Smooth muscle cell (in vitro differentiated cells): ENCODE data around the gene IFT80.

DNA sequence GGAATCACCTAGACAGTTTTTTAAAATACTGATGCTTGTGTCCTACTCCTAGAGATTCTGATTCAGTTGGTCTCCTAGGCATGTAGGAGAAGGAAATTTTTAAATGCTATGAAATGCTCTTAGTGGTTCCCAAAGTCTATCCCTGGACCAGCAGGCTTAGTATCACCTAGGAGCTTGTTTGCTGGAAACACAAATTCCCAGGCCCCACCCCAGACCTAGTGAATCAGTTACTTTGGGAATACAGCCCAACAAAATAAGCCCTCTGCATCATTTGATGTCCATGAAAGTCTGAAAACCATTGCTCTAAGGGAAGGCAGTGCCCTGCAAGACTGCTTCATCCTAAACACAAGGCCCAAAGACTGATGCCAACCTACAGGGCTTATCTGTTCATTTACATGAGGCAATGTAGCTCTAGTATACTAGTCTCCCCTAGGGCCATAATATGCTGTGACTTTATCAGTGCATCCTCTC lies 36.3 kb downstream of the CCNL1 start:
- RAMPAGE, long total RNA = no peak

DNA sequence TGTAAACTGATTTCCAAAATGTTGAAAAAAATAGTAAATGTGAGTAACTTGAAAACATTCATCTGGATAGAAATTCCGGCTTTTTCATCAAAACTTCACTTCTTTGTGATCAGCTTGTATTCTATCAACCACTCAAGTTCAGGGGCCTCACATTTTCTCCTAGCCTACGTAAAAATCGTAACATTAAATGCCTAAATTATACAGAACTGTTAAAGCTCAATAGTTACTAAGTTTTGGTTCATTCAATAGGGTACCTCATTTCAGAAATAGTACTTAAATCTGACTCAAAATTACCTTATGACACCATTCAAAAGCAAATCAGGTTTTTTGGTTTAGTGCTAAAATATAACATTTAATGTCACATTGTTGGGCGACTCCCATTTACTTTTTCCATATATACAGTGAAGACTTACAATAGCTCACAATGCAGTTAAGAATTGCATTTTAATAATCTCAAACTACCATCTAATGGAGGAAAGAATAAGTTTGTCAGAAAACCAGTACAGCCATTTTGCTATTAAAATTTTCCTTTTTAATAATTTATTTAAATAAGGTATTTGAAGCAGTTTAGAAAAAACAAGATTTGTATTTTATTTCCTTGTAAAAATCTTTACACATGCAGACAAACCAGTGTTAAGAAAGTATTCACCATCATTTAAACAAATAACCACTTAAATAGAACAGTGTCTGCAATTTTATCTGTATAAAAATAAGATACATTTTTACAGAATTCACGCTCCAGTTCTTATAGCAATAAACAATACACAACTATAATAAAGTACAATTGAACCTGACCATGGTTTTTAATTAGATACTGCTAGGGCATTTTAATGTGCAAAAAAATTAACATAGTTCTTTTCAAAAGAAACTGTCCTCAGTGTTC lies 12.5 kb downstream of the CCNL1 start:
- RAMPAGE, long total RNA = no peak

DNA sequence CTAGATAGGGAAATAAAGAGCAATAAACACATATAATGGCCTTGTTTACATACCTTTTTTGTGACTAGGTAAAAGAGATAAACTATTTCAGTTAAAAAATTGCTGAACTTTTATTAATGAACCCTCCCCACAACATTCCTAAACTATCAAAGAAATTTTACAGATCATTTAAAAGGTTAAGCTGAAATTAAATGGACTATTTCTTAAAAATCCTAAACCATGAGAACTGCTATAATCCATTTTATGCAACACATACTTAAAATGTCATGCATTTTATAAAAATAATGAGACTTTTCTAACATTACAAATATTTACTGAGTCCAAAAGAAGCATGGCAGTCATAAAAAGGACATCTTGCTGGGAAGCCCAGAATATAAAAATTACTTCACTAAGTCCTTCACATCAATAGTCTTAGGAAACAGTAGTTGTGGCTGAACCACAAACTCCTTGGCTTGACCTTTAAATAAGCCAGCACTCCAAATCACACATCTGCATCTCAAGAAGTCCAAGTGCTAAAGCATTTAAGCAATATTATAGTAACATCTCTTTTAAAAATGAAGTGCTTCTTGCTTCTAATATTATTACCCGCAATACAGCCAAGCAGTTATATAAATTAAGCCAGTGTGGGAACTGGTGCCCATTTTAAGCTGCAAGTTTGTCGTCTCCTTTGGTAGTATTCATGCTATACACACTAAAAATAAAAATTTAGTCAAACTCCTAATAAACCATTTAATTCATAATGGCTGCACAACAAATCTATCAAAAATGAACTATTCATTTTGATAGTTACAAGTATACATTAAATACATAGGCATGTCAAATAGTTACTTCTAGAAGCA lies 8.8 kb downstream of the CCNL1 start:
- RAMPAGE, long total RNA = no peak

DNA sequence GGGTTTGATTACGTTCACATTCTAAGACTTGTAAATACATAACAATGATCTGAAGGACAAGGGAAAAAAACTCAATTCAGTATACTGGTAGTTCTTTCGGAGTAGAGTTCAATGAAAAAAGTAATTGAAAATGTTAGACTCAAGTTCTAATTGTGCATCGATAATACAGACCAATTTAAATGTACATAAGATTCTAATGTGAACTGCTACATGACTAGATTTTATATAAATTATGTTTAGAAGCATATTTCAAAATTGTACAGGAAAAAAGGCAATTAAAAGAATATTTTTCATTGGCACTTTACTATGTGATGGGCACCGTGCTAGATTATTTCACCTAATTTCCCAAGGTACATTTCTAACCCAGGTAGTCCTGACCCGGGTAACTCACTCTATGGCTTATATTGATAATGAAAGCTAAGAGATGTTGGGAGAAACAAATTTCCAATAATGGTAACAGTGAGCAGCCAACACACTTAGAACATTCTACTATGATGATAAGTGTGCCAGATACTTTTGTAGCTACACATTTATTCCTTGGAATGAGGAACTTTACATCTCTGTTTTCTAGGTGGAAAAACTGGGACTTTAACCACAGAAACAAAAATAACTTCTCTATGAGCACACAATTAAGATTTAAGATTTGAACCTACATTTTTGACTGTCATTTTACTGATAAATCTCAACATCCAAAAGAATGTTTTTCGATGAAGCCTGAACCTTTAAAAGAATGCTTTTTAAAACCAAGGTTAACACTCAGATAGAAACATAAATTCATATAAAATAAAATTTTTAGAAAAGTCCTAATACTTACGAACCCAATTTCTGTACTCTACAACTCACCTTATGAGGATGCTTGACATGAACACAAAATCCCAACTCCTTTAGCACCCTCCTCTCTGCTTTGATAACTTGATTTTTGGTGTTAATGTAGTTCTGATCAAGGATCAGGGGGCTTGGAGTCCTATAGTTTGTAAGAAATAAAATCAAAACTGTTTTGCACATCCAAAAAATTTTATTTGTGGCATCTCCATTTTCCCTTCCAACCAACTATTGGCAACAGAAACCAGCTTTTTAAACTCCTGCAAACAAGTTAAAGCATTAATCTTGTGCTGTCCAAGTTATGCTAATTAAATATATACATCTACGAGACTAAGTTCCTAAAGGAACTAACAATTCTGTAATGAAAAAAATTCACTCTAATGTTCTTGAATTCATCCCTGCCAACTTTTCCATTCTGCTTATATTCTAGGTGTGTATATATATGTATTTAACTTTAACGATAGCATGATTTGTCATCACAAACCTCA lies 7.3 kb downstream of the CCNL1 start:
- RAMPAGE, long total RNA = no peak

- RAMPAGE, long total RNA = no peak
These were observed 3.1 kb downstream of the CCNL1 start for GRCh38 chr3:157156925-157157263.

GRCh38 chr3:157157264-157158706 lies 2.2 kb downstream of the CCNL1 start:
- RAMPAGE, long total RNA = no peak

GRCh38 chr3:157160421-157160651 lies 389 bp upstream of the CCNL1 start:
- RAMPAGE, long total RNA = no peak

GRCh38 chr3:157335682-157336217 lies 100.9 kb upstream of the PTX3 start:
- RAMPAGE, long total RNA = no peak

GRCh38 chr3:157542836-157543525 lies 39.8 kb upstream of the VEPH1 start:
- RAMPAGE, long total RNA = start-site peak on the plus strand at chr3:157543278-157543347, 12 and 18 reads in 2 replicates

DNA sequence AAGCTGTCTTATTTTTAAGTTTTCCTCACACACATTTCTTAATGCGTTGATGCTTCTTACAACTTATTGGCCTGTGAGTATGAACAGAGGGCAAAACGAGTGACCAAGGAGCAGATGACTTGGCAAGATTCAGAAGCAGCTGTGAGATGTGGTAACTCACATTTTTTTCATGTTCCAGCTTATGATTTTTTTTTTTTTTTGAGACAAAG lies 41.5 kb upstream of the VEPH1 start:
- RAMPAGE, long total RNA = no peak

DNA sequence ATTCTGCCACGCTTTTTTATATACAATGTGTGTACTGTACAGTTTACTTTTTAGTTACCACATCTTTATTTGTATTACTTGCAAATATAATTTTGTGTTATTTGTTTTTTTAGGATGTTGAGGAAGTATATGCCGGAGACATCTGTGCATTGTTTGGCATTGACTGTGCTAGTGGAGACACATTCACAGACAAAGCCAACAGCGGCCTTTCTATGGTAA lies 11.8 kb downstream of the LXN start:
- RAMPAGE, long total RNA = no peak

GRCh38 chr3:158773940-158774903 lies 27.6 kb upstream of the MFSD1 start:
- RAMPAGE, long total RNA = no peak

DNA sequence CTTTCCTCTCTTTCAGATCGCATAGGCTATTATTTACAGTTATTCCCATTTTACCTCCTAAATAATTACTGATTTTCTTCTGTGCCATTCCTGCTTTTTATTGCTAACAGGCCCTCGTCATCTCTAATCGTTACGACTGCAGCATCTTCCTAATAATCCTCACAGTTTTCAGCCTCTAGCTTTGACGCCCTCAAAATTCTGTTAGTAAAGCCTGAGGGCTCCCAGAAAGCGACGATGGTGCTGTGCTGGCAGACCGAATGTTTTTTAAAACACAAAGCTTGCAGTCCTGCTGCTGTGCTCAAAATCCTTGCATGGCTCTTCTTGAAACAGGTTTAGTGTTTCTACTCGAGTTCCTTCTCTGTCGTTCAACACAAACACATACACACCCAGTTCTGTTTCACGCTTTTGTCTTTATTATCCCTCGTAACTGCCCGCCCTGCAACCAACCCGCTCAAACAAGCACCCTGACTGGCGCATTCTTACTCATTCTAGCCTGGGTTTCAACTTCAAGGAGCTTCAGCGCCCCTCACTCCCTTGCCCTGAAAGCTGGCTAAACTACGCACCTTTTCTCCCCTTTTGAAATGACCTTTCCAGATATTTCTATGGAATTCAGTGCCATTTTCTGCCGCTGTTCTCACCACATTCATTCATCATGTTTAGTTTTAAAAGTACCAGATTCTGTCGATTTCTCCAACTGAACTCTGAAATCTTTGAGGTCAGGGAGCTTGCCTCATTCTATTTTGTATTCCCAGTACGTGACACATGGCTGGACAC lies 800 bp upstream of the MFSD1 start:
- RAMPAGE, long total RNA = no peak

DNA sequence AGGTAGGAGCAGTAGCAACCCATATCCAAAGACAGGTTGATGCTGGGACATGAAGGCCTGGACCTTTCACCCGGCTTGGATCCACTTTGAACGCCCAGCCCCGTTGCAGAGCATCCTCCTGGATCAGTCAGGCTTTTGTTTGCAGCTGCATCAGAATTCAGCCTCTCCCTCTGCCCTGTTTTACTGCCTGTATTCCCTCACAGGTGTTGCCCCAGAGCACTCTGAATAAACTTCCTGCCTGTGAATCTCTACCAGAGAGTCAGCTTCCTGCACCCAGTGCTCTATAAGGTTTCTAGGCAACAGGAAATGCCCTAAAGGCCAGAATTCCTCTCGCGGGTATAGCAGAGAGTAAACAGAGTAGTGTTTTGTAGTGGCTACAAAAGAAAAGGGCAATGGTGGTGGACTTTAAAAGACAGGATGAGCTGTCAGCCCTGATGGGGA lies 411.1 kb upstream of the C3orf80 start:
- RAMPAGE, long total RNA = no peak

DNA sequence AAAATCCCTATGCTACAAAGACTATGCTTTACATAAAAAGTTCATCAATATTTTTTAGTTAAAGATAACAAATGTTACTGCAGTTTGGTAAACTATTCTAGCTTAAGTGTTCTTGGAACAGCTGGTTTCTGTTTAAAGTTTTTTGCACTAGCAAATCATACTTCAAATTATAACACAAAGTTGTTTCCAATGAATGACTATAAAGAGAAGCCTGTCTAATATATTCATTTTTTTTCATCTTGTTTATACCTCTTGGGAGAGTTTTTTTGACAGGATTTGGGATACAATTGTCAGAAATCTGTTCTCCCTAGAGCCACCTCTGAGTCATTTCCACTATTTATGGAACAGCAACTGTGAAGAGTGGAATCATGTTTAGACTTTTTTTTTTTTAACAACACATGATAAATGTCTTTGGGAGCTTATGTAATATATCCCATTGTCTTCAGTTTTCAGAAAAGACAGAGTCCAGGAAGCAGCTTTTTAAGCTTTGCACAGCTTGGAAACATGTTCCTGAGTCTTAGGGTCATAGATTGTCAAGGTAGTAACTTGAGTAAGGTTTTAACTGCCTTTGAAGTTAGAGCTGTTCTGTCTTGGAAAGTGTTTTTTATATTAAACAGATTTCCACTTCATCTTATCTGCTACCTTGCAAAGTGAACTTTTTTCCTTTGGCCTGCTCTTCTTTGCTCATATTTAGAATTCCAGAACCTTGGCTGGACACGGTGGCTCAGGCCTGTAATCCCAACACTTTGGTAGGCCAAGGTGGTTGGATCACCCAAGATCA lies 388.3 kb upstream of the C3orf80 start:
- RAMPAGE, long total RNA = no peak

GRCh38 chr3:159881465-159882429 lies 343.5 kb upstream of the C3orf80 start:
- RAMPAGE, long total RNA = no peak

DNA sequence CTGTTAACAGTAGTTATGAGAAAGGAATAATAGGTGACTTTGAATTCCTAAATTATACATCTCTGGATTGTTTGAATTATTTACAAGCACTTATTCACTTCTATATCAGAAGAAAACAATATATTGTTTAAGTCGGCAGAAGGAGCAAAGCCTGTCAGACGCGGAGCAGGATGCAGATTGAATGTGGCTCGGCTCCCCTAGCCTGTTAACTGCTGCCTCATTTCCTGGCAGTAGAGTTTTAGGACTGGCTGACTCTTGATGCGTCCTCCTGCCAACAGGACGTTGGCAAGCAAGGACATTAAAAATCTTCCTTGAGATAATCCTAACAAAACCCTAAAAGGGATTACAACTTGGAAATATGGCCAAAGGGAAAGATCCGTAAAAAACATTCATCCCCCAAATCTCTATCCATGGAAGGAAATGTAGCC lies 44.8 kb upstream of the C3orf80 start:
- RAMPAGE, long total RNA = no peak

- RAMPAGE, long total RNA = start-site peak on the minus strand at chr3:160399198-160399225, 92 and 33 reads in 2 replicates
These were observed at the start of gene IFT80 for GRCh38 chr3:160398938-160399395. Gene IFT80 (minus strand): TSS chr3:160399225.

DNA sequence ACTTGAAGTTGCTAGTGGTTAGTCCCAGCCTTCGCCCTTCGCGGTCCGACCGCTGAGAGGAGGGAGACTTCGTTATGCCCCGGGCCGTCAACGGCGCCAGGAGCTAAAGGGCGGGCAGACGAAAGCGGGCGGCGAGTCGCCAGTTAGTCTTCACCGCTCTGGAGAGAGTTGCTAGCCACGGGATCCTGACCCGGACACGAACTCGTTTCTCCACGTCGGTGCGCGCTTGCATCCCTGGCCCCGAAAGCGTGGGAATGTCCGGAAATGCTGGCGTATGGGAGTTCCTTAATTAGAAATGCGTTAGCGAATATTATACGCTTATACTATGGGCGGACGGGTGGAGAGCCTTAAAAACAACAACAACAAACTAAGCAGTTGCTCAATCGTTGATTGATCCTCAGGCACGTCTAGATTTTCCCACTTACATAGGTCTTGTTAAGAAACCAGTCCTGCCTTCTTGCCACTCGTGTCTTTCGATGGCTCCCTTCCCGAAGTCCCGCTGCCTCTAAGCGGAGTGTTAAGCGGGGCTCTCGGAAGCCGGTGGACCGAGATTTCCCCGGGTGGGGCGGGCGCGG lies 836 bp downstream of the SMC4 start:
- RAMPAGE, long total RNA = no peak

GRCh38 chr3:160400774-160401194 lies 1.3 kb downstream of the SMC4 start:
- RAMPAGE, long total RNA = no peak